Ishikawa (cell line): Measurements from ENCODE around the genes CLEC2A, KLRD1, KLRC3 and STYK1.

- RRBS: no CpG with 5 or more reads among the region's 2 CpGs
These were observed 42.5 kb downstream of the CD69 start for GRCh38 chr12:9718249-9718518.

DNA sequence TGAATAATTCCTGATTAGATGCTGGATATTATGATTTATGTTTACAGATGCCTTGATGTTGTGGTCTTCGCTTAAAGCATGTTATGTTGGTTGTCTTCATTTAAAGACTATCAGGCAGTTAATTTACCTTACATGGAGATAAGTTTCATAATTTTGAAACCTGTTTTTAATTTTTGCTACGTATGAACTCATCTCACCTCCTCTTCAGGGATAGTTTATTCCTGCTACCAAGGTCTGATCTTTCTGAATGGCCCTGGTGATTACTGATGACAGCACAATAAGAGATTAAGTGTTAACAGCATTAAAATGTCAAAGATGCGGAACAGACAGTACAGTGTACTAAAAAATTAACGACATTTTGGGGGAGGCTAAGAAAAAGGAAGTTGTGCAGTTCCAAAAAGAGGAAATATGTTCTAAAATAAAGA lies 23.9 kb downstream of the CD69 start:
- RRBS: no CpG with 5 or more reads among the region's 4 CpGs

DNA sequence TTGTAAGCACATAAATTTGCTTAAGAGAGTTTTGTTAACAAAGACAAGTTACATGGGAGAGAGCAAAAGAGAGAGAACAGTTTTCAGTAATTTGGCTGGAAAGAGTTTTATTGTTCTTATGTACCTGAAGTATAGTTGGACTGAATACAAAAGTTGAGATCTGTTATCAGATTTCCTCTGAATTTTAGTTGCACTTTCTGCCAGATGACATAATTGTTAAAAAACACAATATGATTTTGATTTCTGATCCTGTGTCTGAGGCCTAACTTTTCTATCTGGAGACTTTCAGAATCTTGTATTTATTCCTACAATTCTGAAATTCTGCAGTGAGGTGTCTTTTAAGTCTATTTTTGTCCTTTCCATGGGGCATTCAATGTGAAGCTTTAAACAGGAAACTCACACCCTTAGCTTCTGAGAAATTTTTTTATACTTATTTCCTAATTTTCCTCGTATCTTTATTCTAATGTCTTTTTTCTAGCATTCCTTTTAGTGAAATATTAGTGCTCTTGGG lies 23.3 kb downstream of the CD69 start:
- RRBS: no CpG with 5 or more reads among the region's 1 CpG

GRCh38 chr12:9761277-9761977 lies 726 bp upstream of the CD69 start:
- RRBS: no CpG with 5 or more reads among the region's 7 CpGs

DNA sequence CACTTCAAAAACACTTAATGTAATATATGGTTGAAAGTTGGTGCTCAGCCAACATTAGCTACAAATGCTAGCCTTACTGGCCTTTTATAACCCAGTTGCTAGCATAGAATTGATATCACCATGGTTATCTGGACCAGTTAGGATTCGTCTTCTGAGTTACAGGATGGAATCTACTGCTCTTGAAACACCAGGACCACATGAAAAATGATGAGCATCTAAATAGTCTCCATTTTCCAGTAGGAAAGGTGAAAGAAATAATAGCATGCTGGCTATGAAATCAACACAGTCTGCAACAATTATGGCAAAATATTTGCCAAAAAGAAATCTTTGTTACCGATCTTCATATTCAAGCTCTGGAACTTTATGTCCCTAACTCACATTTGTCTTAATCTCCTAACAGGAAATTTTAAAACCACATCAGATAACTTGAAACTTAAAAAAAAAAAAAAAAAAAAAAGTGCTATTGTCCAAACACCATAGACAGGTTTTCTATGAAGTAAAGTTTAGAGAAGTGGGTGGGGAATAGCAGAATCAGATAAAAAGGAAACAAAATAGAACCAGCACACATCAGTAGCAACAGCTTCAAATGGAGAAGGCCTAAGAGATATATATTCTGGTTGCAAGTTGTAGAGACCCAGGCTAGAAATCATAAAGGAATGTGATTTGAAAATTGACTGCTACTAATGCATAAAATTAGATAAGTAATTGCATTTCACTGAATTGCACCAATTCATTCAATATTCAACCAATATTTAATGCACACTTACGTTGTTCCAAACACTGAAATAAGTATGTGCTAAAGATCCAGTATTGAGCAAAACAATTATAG lies 12.8 kb upstream of the CD69 start:
- RRBS: no CpG with 5 or more reads among the region's 3 CpGs

DNA sequence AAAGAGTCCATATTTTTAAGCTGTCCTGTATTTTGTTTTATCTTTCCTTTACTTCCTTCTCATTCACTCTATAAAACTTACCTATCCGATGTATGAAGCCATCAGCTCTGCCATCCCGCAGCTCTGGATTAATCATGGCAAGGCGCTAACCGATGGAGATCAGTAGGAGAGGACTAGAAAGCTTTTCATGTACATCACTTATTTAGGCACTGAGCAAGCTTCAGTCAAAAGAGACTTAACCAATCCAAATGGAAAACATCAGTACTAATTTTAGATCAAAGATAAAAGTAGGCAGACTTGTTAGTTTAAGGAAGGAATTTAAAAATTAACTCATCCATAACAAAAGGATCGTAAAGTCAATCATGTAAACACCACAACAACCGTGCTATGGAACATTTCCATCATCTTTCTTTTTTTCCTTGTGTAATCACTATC lies at the start of gene CLEC2A:
Gene CLEC2A (minus strand): TSS at position 177 of the 435 bp plus-strand sequence.
- RRBS: no CpG with 5 or more reads among the region's 6 CpGs

GRCh38 chr12:10186148-10186906 lies 7.5 kb downstream of the TMEM52B start:
- RRBS: no CpG with 5 or more reads among the region's 12 CpGs

DNA sequence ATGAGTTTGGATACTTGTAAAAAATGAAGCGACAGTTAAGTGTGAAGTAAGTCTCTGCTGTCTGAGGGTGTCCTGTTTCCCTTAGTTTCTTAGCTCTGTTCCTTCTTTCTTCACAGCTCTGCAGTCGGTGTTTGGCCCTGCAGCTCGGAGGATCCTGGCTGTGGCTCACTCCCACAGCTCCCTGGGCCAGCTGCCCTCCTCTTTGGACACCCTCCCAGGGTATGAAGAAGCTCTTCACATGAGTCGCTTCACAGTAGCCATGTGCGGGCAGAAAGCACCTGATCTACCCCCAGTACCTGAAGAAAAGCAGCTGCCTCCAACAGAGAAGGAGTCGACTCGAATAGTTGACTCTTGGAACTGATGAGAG lies 10.9 kb downstream of the TMEM52B start:
- RRBS: no CpG with 5 or more reads among the region's 7 CpGs

DNA sequence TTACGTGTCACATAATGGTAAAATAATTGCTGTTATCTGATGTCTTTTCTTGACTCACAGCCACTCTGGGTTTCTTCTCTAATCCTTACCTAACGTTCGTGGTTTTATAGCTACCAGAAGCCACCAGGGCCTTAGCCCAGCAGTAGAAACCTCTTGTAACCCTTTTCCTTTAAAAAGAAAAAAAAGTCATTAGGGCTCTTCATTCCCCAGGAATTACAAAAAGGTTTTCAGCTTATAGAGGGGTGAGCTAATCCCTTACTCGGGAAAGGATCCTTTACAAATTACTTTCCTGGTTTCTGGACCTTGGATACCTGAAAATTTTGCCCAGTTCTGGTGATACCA lies 1.5 kb downstream of the GABARAPL1 start:
- RRBS: no CpG with 5 or more reads among the region's 4 CpGs

DNA sequence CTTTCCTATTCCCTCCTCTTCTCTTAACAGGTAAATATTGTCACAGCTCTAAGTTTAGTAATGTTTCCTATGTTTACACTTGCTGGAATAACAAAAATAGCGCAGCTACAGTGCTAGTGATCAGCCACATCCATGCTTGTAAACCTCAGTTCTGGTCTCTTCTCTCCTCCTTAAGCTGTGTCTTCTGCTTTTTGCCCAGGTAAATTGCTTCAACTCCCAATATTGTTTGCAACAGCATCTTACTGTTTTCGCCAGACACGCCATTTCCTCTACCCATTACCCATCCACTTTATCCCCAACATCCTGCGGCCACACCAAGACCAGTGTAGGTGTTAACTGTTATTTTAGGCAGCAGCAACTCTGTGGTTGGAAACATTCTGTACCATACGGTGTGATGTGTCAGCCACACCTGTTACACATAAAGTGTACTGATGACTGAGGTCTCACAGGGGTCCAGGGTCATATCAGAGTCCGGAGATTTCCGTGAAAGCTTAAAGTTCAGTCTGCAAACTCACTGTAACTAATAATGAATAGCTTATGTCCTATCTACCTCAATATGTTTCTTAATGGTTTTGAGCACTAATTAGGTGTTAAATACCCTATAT lies 21.8 kb upstream of the KLRD1 start:
- RRBS: no CpG with 5 or more reads among the region's 7 CpGs

DNA sequence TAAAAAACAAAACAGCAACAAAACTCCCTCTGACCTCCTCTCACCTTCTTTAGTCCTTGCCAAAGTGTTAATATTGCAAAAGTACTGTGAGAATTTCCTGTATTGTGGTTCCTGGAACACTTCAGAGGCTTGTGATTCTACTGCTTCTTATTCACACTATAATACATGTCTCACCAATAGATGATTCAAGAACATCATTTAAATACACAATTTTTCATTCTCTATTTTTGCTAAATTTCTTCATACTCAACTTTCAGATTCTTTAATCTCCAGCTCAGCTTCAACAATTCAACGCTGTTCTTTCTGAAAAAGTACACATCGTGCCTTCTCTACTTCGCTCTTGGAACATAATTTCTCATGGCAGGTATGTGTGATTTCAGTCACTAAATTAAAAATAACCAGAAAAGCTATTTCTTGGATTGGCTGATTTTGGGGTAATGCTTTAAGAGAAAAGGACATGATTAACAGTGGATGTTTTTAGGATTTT lies at the start of gene KLRD1:
Gene KLRD1 (plus strand): TSS at position 150 of the 487 bp plus-strand sequence.
- RRBS: no CpG with 5 or more reads among the region's 3 CpGs

- RRBS: no CpG with 5 or more reads among the region's 14 CpGs
These were observed 26.1 kb downstream of the KLRK1 start for GRCh38 chr12:10363519-10364378.

- RRBS: no CpG with 5 or more reads among the region's 1 CpG
These were observed at the start of gene KLRC3 for GRCh38 chr12:10420228-10420646. Gene KLRC3, minus strand, starts transcription at chr12:10420595.

DNA sequence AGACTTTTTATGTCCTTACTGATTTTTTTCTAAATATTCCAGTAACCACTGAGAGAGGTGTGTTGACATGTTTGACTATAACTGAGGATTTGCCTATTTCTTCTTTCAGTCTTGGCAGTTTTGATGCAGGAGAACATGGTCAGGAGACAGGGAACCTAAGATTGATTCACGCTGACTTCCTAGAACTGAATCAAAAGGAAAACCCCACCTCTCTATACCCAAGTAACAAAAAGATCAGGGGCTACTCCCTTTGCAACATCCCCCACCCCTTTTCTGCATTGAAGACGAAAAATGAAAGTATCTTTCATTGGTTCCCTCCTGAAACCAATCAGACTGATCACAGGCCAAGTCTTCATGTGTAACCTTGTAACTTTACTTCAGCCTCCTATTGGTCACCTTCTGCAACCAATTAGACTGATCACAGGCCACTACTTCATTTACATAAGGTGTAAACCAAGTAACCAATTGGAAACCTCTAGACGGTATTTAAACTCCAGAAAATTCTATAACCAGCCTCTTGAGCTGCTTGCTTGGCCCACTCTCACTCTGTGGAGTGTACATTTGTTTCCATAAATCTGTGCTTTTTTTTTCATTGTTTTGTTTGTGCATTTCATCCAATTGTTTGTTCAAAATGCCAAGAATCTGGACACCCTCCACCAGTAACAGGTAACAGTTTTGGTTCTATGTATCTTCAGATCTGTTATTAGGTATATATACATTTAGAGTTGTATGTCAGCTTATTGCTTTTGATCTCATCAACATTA lies 47.3 kb downstream of the EIF2S3B start:
- RRBS: no CpG with 5 or more reads among the region's 3 CpGs

- RRBS: 3% methylated on average over 3 of the region's 7 CpGs
These were observed 379 bp upstream of the MAGOHB start for GRCh38 chr12:10613799-10614176.

GRCh38 chr12:10614177-10614731 lies 845 bp upstream of the MAGOHB start:
- RRBS: no CpG with 5 or more reads among the region's 7 CpGs

DNA sequence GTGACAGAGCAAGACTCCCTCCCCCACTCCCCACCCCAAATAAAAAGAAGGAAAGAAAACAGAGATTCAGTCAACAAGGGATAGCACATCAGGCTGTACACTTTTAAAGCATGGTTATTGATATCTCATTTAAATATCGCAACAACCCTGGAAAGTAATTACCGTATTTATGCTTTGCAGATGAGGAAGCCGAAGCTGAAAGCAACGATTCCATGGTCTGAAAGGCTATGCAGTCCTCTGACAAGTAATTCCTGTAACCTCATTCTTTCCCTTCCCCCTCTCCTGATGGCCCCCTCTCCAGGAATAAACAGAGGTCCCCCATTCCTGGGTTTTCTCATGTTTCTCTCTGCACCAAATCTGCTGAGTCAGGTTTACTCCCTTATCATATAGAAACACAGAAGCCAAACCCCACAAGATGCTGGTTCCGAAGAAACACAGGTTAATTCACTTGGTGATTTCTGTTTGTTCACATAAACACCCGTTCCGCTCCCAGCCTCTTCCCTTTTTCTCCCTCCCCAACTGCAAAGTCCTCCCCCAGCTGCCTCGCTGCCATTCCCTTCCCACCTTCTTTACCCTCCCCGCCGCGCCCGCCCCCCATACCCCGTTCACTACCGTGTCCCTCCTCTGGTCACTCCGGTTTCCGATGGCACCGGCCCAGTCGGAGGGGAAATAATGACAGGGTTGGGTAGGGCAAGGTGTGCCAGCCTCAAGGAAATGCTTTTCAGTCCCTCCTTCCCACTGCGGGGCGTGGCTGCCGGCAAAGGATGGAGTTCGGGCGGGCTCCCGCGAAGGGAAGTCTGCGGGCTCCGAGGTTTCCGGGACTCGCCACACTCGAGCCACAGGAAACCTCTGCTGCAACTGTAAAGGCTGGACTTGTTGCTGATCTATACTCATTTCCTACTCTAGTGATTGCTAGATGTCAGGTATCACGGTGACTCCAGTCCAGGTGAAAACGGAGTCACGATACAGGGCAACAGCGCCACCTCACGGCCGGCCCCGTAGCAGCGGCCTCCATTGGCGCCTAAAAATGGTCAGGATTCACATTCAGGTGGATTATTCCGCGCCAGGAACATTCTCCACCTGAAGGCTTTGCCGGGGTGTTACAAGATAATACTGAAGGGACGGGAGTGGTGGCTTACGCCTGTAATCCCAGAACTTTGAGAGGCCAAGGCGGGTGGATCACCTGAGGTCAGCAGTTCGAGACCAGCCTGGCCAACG lies at the start of gene STYK1:
Gene STYK1 (minus strand): TSS at position 699 of the 1,218 bp plus-strand sequence.
- RRBS: 2% methylated on average over 19 of the region's 47 CpGs

GRCh38 chr12:10707152-10707974 lies 15.8 kb downstream of the YBX3 start:
- RRBS: no CpG with 5 or more reads among the region's 4 CpGs

DNA sequence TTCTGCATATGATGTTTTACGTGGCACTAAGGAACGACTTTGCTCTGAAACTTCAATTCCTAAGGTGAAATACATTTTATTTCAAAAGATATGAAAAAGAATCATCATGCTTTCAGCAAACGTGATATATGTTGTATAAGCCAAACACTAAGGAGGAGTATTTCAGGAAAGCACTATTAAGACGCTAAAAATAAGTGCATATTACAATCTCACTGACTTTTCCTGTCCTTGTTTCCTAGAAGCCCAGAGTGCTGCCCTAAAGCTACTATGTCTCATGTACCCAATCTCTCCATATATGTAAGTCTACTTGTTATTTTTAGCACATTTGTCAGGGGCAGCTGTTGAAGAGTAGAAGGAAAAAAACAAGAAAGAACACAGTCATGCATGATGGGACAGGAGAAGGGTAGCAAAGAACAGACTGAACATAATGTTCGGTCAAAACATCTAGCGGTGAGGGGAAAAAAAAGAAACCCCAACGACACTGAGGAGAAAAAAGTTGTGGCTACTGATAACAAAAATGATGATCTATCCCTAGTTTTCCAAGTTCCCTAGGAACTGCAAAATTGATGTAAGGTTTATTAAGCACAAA lies 14.3 kb downstream of the YBX3 start:
- RRBS: no CpG with 5 or more reads among the region's 7 CpGs

GRCh38 chr12:10710497-10711262 lies 12.4 kb downstream of the YBX3 start:
- RRBS: no CpG with 5 or more reads among the region's 2 CpGs